RPMI7951 (cell line): ENCODE results near the genes FZD8 and CSGALNACT2.

DNA sequence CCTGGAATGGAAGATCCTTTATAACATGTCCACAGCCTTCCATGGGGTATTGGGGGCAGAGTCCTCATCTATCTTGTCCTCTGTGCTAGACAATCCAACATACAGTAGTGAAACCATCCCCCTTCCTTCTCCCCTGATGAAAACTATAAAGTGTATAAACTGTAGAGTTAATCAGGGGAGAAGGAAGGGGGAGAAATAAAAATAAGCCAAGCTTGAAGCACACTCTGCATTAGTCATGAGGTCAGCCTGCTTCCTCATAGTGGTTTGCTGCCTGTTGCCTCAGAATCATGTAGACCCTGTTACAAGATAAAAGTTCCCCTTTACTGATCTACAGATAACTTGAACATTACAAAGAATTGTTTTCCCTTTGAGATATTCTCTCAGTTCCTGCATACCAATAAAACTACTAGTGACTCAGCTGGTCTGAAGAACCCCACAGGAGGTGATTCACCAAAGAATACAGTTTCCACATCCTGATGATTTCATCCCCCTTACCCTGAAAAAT lies 31.3 kb upstream of the NRP1 start:
- RAMPAGE, long total RNA = no peak

- RAMPAGE, long total RNA = no peak
These were observed 620.9 kb downstream of the PARD3 start for GRCh38 chr10:34194143-34194629.

DNA sequence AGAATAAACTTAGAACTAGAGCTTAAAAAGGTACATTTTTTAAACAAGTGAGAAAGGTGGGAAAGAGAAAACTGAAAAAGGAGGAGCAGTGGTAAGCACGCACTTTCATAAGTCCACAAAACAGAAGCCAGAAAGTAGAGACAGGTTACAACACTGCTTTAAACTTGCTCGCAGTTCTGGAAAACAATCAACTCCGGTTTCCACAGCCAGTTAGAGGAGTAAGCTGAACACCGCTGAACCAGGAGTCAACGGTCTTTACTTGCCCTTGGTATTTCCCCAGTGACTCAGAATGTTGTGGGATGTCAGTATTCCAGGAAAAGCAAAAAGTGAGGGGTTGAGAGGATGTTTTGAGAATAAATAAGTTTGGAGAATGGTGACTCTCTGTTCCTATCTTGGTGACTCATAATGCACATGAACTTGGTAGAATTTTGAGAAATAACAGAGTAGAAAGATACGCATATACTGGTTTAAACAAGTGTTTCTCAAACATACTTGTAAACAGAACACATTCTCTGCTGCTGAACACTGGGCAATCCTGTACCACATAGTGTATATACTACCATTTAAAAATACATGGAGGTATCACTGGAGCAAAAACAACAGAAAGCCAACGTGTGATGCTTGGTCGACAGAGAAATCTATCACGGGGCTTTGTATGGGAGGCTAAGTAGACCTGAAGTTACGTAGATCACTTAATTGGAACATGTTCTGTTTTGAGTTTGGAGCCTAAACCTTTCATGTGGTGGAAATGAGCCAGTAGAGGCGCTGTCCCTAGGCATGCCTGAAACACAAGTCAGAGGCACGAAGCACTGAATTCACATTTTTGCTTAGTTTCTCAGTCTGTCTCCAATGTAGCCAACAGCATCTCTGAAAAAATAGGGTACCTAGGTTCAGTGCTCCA lies 534.4 kb downstream of the PARD3 start:
- RAMPAGE, long total RNA = no peak

DNA sequence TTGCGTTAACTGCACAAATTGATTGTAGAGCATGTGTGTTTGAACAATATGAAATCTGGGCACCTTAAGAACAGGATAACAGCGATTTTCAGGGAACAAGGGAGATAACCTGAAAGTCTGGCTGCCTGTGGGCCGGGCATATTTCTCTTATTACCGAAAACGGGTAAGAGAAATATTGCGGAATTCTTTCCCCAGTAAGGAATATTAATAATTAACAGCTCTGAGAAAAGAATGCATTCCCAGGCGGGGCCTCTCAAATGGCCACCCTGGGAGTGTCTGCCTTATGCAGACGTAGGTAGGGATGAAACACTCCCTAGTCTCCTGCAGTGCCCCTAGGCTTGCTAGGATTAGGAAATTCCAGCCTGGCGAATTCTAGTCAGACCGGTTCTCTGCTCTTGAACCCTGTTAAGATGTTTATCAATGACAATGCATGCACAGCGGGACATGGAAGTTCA lies 388.0 kb downstream of the PARD3 start:
- RAMPAGE, long total RNA = no peak

GRCh38 chr10:34470385-34470589 lies 344.8 kb downstream of the PARD3 start:
- RAMPAGE, long total RNA = no peak

DNA sequence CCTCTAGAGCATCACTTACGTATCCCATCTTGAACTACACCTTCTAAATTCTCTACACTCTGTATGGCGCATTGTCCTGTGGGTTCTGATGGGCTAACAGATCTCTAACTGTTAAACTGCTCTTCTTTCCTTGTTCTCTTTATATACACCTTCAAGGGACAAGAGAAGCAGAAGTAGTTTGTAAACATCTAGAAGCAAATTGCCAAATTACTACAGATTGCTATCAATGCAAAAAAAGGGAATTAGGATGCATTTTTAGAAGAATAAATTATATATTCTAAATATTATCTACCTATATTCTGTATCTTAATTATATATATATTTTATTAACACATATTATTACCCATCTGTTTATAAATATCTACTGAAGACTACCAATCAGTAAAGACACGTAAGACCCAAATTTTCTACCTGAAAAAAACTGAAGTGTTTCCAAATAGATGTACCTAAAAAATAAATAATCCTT lies 299.6 kb downstream of the PARD3 start:
- RAMPAGE, long total RNA = no peak

GRCh38 chr10:34542337-34542778 lies 272.7 kb downstream of the PARD3 start:
- RAMPAGE, long total RNA = no peak

GRCh38 chr10:34842032-34842373 lies 26.9 kb upstream of the PARD3 start:
- RAMPAGE, long total RNA = no peak

DNA sequence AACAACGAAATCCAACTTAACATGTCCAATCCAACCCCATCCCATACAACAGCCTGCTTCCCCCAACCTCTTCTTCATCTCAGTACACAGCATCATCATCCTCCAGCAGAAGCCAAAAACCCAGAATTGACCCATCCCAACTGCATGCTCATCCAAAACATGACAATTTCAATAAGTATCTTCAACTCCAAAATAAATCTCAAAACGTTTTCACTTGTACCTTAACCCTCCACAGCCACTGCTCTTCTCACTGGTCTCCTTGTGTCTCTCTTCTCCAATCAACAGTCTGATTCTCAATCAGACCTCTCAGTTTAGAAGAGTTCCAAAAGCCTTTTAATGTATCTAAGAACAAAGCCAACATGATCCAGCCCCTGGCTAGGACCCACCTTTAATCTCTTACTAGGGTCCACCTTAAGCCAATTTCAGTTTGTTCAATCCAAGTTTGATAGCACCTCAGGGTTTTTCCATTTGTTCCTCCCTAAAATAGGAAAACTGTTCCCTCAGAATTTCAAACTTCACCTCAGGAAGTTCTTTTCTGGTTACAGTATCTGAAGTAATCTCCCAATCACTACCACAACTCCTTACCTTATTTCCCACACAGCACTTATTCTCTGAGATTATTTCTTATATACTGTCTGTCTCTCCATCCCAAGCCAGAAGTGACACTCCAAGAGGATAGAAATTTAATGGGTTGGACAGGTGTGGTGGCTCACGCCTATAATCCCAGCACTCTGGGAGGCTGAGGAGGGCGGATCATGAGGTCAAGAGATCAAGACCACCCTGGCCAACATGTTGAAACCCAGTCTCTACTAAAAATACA lies 2.4 kb downstream of the CUL2 start:
- RAMPAGE, long total RNA = no peak

DNA sequence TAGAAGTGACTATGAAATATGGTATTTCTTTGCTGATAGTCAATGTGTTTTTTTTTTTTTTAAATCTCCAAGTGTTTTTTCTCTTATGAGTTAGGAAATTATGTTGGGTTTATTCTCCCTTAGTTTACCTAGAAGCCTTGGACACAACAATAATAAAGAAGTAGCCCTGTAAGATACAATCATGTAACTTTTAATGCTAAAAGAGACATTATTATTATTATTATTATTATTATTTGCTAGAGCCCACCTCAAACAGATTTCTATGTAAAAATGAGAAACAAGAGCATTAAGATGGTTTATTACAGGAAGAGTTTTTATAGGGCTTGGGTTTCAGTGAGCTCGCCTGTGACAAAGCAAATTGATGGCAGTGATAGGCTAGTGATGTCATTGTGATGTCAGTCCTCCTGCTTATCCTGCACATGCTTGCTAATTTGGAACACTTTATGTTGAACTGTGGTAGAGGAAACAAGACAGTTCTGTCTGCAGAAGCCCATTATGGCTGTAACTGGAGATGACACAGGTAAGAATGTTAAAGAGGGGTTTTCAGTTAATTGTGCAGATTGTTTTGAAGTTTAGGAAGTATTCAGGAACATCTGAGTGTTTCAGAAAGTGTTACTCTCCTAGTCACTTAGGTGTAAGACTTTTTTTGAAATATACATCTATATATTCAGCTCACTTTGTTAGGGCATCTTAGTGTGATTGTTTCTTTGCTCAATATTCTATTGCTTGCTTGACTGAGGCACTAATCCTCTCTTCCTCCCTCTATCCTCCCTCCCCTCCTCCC lies 68.2 kb downstream of the CREM start:
- RAMPAGE, long total RNA = no peak

GRCh38 chr10:35336836-35337561 lies 690 bp downstream of the CCNY start:
- RAMPAGE, long total RNA = no peak

- RAMPAGE, long total RNA = no peak
These were observed 113.8 kb downstream of the CCNY start for GRCh38 chr10:35450097-35450518.

DNA sequence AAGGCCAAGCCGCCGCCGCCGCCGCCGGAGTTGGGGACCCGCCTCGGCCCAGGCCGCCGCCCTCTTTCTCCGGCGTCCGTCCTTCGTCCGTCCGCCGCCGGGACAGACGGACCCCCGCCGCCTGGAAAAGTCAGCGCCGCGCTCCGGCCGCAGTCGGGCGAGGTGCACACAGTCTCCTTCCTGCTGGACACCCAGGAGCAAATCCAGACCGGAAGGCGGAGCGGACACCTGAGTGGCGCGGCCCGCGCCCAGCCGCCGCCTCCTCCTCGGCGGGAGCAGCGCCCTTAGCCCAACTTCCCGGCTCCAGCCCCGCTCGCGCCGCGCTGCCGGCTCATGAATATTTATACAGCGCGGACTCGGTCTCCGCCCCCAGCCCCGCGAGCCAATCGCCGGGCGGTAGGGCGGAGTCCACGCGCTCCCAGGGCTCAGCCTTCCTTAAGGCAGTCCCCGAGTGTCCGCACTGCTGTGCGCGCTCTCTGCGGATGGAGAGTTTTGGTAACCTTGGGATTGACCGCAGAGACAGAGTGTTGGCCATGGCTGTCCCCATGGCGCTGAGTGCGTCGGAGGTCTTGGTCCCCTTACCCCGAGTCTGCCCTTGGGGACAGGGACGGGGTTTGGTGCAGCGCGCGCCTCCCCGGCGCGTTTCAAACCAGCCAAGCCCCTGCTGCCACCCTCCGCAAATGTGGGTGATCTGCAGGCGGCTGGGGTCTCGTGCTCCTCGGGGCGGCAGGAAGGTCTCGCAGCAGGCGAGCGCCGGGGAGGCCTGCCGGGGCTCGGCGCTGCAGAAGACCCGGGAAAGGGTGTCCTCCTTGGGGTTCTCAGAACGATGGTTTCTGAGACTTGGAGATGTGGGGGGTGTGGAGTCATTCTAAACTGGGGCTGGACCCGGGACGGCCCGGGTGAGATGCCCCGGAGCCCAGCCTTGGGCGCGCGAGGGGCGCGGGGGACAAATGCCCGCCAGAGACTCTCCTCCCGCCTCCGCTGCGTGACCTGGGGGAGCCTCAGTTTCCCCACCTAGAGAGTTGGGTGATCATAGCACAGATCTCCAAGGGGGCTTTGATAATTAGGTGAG lies at the start of gene FZD8:
Gene FZD8, minus strand, starts transcription at position 317 of the 1,072 bp plus-strand sequence.
- RAMPAGE, long total RNA = no peak

- RAMPAGE, long total RNA = no peak
These were observed 2.3 kb upstream of the FZD8 start for GRCh38 chr10:35644394-35644749.

DNA sequence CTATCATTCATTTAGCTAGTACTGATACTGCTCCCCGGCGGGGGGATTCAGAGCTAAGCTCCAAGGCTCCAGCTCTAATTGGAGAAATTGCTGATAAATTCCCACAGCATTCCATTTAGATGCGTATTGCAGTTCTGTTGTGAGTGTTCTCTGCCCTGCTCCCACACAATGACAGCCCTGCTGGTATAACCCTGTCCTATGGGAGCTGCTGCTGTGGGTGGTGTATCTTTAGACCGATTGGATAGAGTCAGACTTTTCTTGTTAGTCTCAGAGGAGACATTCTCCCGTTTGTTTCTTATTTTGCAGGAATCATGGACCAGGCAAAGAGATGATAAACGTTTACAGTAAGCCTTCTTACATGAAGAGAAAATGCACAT lies 707.6 kb upstream of the FZD8 start:
- RAMPAGE, long total RNA = no peak

DNA sequence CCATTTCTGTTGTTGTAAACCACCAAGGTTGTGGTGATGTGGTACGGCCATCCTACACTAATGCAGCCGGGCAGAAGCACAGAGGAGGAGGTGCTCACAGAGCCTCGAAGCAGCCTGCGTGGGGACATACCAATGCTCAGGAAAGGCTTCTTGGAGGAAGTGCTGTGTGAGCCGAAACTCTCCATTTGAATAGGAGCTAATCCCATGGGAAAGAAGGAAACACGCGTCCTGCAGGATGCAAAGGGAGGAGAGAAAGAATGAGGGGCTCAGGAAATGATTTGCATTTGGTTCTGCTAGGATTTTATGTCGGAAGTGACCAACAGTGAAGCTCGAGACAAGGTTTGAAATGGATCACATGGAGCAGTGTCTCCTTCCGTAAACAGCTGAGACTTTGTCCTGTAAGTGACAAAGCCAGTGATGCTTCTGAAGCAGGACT lies 477.8 kb upstream of the ANKRD30A start:
- RAMPAGE, long total RNA = no peak

DNA sequence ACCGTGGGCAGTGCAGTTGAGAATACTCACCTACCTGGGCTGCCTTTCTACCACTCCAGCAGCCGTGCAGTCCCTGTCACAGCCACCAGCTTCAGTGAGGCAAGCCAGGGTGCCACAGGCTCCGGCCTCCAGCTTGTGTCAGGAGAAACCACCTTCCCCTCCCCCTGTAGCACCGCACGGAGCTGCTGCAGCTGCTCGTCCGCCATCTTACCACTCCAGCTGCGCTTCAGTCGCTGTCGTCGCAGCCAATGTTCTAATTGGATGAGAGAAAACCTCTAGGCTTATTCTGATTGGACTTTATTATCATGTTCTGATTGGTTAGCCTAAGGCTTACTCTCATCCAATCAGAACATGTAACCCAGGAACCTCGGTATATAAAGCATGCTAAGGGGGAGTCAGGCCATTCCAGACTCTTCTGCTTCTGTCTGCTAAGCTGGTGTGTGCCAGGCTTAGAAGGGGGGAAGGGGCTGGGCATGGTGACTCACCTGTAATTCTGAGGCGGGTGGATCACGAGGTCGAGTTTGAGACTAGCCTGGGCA lies 53.2 kb upstream of the ZNF33B start:
- RAMPAGE, long total RNA = no peak

DNA sequence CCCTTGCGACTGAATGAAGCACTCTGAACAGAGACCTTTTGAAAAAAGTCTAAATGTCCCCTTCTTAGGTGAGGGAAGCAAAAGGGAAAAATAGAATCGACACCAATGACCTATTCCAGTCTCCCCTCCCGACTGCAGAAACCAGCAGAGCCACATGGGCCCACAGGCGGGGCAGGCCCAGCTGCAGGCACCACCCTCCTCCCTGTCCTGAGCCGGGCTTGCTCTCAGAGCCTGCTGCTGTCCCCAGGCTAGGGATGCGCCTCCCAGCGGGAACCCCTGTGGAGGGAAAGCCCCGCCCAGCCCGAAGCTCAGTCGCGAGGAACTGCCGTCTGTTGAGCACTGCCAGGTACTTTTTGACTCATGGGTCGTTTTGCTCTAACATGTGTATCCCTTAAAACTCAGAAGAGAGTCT lies 124.6 kb upstream of the RET start:
- RAMPAGE, long total RNA = no peak

- RAMPAGE, long total RNA = no peak
These were observed 28.5 kb downstream of the RET start for GRCh38 chr10:43105180-43105864.

DNA sequence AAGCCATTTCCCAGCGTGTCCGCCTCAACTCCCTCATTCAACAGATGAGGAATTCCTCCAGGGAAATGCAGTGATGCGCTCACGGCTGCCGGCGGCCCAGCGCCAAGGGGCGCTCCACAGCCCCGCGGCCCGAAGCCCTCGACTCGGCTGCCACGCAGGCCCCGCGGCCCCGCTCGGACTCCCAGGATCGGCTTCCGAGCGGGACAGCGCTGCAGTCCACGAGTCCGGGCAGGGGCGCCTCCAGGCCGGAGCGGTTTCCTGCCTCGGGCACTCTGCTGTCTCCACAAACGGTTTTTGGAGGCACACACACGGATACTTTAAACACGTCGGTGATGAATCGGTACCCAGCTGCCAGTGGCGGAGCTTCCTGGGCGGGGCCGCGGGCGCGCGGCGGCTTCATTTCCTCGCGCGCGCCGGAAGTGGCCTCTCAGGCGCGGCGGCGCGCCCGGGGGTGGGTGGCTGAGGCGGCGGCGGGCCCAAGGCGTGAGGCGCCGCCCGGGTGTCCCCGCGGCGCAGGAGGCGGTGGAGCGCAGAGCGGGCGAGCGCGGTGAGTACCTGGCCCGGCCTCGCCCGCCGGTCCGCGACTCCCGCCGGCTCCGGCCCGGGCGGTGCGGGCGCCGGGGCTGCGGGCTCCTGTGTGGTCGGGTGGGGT lies at the start of gene CSGALNACT2:
Gene CSGALNACT2, plus strand, starts transcription at position 425 of the 652 bp plus-strand sequence.
- RAMPAGE, long total RNA = no peak